Mammary microvascular endothelial cell (primary cell): ENCODE measurements around a stretch of chr1.

GRCh38 chr1:229225153-229225747 lies 45.7 kb upstream of the RAB4A start:
- RAMPAGE, long total RNA = no peak

GRCh38 chr1:229229421-229230241 lies 41.3 kb upstream of the RAB4A start:
- RAMPAGE, long total RNA = no peak

DNA sequence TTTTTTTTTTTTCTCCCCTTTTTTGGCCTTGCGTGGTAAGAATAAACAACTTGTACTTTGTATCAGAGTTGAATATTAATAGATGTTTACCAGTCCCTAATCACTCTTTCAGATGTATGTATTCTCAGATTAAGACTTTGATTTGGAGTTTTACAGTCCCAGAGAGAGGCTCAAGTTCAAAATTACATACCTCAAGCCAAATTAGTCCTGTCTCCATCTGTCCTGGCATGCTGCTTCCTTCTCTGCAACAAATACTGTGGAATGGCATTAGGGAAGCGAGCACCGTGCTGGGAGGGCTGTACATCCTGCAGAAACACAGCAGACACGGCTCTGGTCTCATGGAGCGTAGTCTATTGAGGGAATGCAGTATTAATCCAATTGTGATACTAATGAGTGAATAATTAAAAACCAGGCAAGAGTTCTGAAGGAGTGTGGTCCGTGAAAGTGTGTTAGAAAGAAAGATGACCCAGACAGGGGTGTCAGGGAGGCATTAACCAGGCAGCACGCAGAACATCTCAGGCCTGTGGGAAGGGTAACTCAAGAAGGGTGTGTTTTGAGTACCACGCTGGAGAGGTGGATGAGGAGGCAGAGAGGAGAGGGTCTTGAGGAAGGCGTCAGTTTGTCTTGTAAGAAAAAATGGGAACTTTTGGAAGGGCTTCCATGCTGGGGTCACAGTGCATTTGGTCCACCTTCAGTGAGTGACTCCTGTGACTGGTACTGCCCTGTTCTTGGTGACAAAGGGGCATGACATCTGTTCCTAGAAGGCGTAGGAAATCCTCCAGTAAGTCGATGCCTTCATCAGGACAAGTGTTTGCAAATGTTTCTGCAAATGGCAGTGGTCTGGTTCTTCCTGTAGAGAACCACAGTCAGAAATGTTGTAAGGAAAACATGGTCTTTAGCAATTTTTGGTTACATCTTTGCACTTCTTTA lies 1.5 kb downstream of the RAB4A start:
- RAMPAGE, long total RNA = no peak

DNA sequence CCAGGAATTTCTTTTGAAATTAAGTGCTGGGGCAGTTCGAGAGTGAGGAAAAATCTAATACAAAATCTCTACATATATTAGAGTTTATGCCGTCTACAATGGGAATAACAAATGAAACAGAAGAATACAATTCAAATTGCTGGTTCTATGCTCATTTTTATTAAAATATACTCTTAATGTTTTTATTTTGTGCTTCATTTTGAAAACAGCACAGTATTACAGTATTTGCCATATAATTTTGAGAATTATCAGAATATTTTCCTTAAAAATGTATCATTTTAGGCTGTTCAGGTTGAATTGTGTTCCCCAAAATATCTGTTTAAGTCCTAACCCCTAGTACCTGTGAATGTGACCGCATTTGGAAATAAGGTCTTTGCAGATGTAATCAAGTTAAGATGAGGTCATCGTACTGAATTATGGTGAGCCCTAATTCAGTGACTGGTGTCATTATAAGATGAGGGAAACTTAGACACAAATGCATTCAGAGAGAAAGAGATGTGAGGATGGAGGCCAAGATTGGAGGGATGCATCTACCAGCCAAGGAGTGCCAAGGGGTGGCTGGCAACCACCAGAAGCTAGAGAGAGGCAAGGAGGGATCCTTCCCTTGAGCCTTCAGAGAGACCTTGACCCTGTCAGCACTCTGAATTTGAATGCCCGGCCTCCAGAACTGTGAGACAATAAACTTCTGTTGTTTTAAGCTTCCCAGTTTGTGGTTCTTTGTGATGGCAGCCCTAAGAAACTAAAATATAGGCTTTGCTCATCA lies 4.0 kb downstream of the RAB4A start:
- RAMPAGE, long total RNA = no peak

DNA sequence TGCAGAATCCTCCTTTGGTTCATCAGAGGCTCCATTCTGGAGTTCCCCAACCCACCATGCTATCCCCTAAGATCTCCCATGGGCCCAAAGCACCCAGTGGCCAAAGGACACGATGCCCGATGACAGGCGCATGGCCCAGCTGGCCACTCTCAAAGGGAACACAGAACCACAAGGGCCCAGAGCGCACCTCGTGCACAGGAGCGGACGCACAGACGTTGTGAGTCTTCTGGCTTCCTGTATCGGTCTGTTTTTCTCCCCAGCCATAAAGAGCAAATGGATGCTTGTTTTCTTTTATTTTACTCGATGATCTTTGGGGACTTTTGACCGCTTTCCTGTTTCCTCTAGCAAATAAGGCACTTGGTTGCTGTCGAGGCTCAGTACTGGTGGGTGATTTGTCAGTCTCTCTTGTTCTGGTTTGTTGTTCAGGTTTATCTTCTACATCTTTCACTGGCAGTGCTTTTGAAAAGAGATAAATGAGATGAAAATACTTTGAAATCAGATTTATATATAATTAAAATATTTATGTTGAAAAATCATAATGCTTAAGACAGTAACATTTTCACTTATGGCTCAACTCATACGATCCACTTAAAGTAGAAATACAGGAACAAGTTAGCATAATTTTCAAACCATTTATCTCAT lies 16.2 kb downstream of the CCSAP start:
- RAMPAGE, long total RNA = no peak

GRCh38 chr1:229410687-229411587 lies 23.0 kb downstream of the ACTA1 start:
- RAMPAGE, long total RNA = no peak

GRCh38 chr1:229431217-229432512 lies 2.2 kb downstream of the ACTA1 start:
- RAMPAGE, long total RNA = no peak

DNA sequence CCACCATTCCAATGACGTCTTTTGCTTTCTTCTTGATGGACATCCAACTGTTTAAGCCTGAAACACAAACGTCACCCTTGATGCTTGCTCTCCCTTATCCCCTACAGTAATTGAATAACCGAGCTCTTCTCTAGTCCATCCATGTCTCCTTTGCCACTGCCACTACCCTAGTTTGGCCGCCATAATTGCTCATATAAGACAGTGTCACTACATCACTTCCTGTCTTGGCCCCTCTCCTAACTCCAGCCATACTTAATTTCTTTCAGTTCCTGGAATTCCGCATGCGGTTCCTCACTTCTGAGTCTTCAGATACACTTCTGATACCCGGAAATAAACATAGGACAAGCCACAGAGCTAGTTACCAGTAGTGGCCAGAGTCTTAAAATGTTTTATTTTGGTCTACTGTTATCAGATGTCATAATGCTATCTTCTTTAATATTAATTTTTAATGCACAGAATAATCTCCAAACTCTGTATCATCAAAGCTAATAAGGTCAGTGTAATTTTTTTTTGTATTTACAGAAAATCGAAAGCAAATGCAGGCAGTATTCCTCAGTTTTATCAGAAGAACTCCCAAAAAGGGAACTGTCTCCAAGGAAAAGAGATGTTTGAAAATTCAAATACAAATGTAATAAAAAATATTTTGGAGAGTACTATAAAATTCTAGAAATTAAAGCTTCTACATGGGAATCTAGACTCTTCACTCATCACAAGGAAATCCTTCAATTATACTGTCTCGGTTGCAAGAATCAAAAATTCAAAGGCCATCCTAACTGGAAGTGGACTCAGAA lies 25.3 kb downstream of the TAF5L start:
- RAMPAGE, long total RNA = no peak

DNA sequence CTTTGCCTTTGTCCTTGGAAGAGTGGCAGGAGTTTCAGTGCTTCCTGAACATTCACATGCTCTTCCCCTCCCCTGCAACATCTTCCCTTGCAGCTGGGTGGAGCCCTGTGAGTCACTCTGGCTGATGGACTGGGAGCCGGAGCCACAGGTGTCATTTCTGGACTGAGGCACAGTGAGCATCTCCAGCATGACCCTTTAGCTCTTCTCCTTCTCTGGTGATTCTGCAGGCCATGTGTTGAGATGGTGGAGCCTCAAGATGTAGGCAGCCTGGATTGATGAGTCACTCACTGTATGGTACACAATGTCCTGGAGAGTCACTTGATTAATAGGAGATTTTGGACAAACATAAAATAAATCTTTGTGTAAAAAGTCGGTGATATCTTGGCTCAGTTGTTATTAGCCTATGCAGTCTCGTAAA lies 217.8 kb downstream of the URB2 start:
- RAMPAGE, long total RNA = no peak

- RAMPAGE, long total RNA = no peak
These were observed 67.9 kb upstream of the GALNT2 start for GRCh38 chr1:229999047-229999604.

DNA sequence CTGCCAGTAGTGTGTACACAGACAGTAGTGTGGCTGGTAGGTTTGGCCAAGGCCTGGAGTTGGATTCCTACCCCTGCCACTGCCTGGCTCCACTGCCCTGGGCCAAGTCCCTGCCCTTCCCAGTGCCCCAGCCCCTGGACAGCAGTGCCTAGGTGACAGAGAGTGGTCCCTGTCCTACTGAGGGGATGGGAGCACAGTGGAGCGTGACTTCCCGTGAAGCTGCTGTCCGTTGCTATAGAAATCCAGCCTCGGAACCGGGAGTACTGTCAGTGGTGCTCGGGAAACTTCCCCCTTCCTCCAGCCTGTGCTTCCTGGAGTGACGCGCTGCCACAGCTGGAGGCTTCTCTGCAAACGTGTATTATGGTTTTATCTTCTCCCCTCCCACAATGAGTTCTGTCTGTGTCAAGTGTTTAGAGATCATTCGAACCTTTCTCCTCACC lies 73.3 kb downstream of the GALNT2 start:
- RAMPAGE, long total RNA = no peak

GRCh38 chr1:230158579-230159380 lies 91.7 kb downstream of the GALNT2 start:
- RAMPAGE, long total RNA = no peak

DNA sequence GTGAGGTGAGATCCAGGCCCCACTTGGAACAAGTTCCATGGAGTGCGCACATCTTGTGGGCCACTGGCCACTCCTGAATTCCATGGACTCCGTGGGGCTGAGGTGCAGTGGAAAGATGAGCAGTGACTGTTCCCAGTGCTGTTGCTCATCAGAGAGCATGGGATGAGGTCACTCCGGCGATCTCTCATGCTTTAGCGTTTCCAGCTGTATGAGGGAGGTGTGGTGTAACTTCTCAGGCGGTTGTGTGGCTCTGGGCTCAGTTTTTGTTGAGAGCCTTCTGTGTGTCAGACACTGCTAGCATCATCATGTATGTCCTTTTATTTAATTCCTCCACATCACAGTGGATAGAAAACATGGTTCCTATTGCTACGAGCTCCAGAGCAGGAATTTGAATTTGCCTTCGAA lies 96.2 kb downstream of the GALNT2 start:
- RAMPAGE, long total RNA = no peak

DNA sequence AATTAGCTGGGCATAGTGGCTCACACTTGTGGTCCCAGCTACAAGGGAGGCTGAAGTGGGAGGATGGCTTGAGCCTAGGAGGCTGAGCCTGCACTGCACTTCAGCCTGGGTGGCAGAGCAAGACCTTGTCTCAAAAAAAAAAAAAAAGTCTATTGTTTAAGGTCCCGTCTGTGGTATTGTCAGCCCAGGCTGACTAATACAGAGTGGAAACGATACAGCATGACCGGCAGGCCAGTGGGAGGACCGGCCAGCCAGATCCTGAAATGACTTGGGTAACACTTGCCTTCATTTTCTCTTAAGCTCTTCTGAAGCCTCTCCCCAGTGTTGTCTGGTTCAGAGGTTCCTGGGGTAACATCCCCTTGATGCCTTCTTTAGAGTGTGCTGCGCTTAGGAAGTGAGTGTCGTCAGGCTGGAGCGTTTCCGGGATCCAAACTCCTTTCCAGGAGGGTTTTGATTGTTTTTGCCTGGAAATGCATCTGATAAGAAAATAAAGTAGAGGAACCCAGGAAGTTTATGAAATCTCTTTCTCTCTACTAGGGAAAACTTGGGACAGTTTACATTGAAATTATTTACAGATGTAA lies 142.7 kb downstream of the GALNT2 start:
- RAMPAGE, long total RNA = no peak

DNA sequence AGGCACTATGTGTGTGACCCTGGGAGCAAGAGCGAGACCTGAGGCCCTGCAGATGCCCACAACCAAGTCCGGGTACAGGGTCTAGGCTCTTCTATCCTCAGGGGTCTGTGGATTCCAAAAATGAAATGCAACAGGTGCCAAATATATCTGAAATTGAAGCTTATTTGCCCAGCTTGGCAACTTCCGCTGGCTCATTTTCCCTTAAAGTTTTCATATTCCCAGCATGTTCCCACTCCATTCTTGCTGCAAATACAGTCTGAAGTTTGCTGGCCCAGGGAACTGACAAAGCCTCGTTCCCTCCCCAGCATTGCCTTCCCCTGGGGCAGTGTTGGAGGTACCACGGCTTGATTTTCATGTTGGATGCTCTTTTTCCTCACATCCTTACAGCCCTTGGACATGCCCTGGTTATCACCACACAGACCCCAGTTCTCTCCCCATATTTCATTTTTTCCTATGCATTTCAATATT lies 177.6 kb downstream of the PGBD5 start:
- RAMPAGE, long total RNA = no peak

GRCh38 chr1:230270565-230271387 lies 155.4 kb downstream of the PGBD5 start:
- RAMPAGE, long total RNA = no peak

DNA sequence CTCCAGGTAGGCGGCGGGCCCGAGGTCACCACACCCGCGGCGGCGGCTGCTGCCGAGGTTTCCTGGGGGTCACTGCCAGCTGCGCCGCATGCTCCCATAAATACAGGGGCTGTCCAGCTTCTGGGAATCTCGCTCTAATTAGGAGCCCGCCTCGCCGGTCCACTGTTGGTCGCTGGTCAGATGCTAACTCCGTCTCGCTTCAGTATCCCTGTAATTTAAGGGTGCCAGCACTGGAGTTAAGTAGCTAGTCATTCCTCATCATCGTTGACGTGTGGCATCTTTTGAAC lies 571 bp upstream of the PGBD5 start:
- RAMPAGE, long total RNA = no peak

DNA sequence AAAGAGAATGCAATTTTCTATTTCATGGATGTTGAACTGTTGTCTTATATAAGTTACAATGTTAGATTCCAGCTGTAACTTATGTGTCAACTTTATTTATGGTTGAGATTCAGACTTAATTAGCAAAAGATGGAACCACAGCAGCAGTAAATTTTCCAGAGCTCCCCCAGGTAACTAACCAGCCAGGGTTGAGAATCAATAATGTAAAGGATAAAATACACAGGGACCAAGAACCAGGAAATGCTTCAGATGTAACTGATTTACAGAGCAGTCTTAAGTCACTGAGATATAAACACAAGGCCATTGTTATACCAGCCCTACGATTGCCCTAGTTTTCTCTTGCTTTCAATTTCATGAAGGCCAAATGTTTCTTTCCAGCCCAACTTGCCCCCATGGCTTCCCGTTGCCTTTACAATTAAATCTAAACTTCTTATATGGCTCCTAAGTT lies 70.2 kb upstream of the COG2 start:
- RAMPAGE, long total RNA = no peak

- RAMPAGE, long total RNA = no peak
These were observed 500 bp upstream of the COG2 start for GRCh38 chr1:230641821-230642141.

DNA sequence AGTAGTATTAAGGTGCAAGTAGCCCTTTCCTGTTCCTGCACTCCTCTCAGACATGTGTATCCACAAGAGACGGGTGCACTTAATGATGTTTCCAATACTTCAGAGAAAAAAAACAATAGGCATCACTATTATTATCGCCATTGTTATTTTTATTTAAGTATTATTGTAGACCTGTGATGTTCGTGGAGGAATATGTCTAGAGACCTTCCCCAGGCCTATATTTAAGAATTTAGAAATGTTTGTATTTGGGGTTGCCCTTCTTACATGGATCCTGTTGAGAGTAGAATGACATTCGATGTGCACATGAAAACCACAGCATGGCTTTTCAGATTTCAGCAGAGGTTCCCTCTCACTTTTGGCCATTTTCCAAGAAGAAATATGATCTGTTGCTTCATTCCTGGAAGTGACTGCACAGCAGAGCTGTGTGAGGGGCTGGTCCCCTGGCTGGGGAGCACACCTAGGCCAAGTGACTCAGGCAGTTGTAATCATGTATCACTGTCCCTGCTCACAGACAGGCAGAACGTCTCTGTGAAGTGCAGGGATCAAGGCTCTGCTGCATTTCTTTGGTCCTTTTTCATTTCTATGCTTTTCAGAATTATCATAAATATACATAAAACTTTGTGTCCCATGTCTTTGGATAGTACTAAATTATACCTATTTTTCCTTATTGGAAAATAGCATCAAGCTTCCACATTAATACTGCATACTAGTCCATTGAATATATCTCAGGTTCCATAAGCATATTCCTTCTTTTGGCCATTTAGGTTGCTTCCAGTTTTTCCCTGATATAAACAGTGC lies 32.3 kb downstream of the AGT start:
- RAMPAGE, long total RNA = no peak